ENCODE measurements around a stretch of chr5.

DNA sequence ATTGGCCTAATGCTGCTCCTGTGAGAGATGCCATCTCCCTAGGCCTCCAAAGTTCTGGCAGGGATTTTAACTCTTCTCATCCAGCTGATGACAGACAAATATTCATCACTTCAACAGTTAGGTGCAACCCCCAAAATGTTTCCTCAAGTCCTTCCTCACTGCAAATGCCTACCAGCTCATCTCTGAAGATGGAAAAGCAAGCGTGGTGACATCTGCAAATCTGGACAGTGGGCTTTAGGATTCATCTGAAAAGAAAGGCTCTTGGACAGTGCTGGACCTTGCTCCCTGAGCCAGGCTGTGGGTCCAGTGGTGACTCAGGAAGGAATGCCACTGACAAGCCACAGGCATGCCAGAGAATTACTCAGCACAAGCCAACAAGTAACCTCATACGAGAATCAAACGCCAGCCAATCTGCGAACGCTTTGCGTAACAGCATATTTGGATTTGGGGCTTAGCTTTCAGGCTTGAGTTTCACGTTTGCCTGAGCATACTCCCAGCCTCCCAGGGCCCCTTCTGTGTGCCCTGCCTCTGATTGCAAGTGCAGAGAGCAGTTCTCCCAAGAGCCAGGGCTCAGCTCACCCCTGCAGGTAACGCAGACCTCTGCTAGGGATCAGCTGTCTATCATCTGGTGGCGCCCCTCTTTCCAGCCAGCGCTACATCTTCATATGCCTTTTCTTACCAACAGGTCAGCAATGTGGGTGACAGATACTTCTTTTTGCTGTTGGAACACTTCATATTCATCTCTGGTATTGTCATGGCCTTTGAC, 30.3 kb upstream of the ZSWIM6 start:
- PRO-cap = unidirectional peak, plus-strand start at position 467 of the sequence

DNA sequence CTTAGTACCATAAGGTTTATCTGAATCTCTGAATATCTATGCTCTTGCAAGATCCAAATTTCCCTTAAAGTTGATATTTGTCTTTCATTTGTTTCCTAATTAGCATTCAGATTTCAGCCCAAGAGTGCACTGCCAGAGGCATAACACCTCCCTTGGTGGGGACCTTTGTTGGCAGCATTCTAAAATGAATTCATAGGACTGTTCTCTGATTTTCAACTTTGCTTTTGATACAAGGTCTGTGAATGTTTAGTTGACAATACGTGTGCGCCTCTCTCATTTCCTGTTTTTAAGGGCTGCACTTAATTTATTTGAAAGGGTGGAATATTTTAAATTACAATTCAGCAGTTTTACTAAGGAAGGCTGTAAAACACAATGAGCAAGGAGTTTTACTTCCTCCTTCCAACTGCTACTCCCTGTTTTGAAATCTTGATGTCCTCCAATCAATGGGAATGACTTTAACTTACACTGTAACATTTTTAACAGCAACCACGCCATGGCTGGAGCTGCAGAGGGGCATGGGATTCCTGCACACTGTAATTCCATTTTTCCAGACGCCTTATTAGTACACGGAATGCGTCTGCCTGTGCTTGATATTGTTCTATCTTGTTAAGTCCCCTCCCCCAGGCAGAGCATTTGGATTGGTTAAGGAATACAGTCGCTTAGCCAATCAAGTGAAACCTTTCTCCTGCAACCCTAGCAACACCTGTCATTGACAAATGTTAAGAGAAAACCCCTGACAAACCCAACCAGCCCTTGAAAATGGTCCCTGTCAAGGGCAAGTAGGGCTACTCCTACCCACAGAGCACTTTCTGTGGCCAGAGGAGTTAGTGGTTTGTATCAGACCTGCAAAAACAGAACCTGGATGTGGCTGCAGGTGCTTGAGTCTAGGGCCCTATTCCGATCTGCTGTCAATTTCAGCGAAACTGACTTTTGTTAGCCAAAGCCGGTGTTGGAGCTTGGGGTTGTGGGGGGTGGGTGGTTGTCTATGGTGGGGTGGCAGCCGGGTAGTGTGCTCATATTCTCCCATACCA, 12.5 kb upstream of the ZSWIM6 start:
- PRO-cap = no peak

- PRO-cap = bidirectional peak, plus-strand start at chr5:61331099, minus-strand start at chr5:61331030; unidirectional peak, minus-strand start at chr5:61331455; unidirectional peak, minus-strand start at chr5:61331642; unidirectional peak, minus-strand start at chr5:61331828
These were observed 823 bp upstream of the ZSWIM6 start for GRCh38 chr5:61330980-61331890.

DNA sequence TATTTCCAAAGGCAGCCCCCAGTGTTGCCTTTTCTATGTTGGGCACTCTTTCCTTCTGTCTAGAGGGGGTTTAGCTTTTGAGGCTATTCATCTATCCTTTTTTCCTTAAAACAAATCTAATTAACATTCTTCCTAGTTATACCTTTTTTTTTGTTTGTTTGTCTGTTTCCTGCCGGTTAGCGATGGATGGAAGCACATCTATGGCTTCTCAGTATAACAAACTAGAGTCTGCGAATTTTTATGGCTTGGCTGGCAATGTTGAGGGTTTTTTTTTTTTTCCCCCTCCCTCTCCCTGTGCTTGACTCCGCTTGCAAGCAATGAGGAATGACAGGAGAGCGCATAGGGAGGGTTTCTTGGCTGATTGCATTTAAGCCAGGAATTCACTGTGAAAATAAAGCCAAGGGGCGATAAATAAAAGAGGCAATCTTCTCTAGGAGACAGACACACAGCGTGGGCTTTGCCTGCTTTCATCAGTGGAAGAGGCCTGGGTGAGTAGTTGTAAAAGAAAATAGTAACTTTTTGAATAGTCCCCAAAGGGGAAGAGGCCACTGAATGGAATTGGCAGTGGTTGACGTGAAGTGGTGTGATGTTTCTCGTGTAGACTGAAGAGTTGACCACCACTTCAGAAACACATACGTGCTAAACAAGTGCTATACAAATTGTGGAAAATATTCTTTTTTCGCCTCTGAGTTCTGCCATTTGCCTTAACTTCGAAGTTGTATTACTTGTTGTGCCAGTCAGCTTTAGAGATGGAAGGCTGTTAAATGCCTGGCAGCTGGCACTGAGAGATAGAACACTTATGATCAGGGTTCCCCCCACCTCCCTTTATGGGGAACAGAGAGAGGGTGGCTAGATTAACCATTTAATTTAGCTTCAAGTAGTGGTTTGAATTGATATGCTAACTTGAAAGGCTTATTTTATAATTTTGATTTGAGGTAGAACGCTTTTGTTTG, 2.8 kb downstream of the ZSWIM6 start:
- PRO-cap = no peak

GRCh38 chr5:61340082-61340565, 8.1 kb downstream of the ZSWIM6 start:
- PRO-cap = no peak

DNA sequence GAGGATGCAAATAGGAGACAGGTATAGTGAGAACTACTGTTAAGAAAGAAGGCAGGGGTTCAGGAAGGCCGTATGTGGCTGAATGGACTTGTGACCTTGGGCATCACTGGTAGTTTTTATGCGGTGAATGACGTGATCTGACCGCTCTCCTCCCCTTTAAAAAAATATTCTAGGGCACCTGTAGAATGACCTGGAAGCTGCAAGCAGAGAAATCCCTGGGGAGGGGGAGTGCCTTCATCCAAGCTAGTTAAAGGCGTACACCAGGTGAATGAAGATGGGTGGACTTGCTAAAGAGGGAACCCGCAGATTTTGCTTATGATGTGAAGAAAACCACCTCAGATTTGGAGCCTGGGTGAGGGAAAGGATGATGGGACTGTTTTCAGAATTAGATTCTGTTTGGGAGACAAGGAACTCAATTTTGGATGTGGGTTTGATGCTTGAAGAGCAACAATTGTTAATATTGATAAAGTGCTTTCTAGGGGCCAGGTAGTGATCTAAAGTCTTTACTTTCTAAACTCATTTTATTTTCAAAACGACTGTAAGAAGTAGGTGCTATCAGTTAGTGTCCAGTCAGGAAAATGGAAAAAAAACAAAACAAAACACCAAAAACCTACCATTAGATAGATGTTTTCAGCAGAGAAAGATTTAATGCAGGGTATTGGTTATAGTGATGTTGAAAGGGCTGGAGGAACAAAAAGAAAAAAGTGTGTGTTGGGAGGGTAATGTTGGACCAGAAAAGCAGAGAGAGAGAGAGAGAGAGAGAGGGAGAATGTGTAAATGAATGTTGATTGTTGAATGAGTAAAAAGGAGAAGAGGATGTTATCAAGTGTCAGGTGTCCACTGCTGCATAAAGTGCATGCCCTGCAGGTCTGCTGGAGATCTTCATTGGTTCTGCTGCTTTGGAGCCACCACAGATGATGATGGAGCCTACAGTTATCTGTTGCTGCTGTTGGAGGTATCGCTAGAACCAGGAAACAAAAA, 27.5 kb downstream of the ZSWIM6 start:
- PRO-cap = no peak

- PRO-cap = no peak
These were observed 77.4 kb downstream of the ZSWIM6 start for GRCh38 chr5:61409340-61409880.

DNA sequence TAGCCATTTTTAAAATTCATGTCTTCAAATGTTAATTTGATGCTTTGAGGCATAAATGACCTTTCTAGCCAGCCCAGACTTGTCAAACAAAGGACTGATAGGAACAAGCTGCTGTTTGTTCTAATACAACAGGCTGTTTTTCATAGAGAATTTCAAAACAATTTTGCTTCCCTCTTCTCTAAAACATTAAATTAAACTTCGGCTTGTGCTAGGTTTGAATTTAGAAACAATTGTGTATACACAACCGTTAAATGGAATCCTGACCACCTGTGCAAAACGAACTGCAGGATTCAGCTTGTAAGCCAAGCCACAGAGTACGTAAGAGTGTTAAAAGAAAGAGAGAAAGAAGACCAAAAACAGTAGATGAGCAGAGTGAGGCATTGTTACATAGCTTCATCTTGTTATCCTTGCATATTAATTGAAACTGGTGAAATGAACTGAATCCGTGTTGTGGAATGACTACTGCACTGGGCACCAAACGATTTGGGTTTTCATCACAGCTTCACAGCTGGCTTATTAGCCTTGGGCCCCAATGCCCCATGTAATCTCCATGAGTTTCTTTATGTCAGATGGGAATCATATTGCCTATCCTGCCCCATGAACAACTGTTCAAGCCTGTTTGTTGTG, 100.1 kb downstream of the ZSWIM6 start:
- PRO-cap = no peak

DNA sequence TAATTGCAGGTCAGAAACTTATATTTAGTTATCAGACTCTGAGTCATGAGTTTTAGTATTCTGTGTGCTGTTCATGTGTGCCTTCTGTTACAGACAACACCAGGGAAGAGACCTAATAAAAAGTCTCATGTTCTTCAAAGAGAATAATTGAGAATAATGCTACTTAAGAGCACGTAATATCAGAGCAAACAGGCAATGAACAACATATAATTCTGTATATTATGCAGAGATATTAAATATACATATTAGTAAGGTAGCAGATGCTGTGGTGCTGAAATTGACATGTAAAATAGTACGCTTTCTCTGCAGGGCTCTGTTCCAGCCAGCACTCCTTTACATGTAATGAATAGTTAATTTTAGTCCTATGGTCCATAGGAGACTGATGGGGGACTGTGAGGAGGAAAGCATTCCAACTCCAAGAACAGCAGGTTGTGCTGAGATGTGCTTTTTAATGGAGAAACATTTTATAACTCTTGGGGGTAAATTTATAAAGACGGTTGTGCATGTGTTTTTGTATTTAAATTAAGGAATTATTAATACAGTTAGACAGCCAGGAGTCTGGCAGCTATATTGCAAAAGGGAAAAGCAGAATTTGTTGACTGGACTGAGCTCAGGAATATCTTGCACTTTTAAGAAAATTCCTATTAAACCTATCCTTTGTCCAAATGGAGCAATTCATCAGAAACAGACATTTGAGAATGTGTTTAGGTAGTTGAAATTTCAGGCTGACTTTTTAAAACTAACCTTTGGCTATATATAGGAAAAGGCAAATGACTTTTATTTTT, 106.6 kb downstream of the ZSWIM6 start:
- PRO-cap = no peak

DNA sequence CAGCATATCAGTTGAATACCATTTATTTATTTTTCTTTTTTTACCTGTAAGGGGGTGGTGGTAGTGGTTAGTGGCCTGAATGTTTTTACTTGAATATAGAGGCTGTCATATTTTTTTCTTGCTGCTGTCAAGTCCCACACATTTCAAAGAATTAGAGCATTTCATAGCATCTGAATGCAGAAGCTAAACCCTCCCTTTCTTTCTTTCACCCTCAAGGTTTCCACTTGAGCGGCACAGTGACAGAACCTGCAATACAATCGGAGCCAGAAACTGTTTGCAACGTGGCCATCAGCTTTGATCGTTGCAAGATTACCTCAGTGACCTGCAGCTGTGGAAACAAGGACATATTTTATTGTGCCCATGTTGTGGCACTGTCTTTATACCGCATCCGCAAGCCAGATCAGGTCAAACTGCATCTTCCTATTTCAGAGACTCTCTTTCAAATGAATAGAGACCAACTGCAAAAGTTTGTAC, 140.4 kb downstream of the ZSWIM6 start:
- PRO-cap = no peak

DNA sequence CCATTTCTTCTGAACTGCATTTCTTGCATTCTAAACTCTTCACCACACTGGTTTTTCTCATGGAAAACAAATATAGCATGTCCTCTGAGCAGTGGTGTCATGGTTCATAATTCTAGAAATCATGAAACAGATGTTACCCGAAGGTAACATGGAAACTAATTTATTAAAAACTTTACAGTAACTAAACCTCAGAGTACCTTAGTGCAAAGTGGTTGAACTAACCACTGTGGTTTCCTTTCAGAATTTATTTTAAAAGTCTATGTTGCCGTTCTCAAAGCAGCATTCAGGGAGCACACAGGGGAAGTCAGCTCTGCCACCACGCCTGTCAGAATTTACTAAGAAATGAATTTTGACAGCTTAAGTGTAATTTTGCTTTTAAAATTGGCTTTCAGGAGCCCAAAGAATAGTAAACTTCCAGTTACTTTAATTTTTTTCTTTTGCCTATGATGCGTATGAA, 202.4 kb downstream of the ZSWIM6 start:
- PRO-cap = no peak

DNA sequence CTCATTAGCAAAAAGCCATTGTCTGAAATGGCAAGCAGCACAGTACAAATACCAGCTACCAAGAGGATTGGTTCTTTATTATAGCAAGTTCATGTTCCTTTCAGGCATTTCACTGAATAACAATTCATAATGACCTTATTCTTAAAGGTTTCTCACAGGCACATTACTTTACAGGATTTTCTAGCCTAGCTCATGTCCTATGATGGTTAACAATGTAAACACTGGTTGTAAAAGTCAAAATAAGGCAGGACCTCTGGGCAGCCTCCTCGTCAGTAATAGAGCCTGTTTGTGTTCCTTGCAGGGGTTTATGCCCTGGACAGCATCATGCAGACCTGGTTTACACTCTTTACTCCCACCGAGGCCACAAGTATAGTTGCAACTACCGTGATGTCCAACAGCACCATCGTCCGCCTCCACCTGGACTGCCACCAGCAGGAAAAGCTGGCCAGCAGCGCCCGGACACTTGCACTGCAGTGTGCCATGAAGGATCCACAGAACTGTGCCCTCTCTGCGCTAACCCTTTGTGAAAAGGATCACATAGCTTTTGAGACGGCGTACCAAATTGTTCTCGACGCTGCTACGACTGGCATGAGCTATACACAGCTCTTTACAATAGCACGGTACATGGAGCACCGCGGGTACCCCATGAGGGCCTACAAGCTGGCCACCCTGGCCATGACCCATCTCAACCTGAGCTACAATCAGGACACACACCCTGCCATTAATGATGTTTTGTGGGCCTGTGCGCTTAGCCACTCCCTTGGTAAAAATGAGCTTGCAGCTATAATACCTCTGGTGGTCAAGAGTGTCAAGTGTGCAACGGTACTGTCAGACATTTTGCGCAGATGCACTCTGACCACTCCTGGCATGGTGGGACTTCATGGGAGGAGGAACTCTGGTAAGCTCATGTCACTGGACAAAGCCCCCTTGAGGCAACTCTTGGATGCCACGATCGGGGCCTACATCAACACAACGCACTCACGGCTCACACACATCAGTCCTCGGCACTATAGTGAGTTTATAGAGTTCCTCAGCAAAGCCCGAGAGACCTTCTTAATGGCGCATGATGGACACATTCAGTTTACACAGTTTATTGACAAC, 211.4 kb downstream of the ZSWIM6 start:
- PRO-cap = no peak

GRCh38 chr5:61631176-61631940, 299.3 kb downstream of the ZSWIM6 start:
- PRO-cap = no peak

DNA sequence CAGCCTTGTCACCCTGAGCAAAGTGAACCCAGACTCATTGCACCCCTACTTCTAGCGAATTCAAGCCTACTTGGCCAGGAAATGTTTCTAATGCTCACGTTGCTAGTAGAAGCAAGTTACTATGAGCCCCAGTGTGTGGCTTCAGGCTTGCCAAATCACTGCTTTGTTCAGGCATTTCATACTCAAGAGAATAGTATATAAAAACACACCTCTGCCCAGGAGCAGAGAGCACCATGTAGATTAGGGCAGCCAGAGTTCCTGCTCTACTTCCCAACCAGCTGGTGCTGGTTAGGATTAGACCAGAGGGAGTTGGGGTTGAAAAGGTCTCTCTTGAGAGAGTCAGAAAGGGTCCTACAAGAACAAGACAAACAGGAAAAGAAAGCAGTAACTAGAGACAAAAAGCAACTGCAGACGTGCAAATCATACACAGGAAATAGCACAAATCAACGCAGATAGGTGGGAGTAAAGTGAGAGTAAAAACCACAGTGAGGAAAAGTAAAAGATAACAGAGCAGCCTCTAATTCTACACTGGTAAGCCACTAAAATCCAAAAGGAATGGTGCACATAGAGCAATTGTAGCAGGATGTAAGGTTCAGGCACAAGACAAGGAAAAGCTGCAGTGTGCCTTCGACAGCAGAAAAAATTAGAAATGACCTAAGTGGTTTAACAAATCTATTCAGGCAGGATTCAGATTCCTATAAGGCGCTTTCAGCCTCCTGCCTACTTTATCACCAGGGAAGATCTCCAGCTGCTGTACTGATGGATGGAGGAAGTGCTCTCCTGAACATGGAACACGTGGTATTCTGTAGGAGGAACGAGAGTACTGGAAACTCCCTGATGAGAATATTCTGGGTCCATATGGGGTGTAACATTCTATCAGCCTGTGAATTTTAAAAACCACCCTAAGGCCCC, 49.6 kb upstream of the KIF2A start:
- PRO-cap = no peak

DNA sequence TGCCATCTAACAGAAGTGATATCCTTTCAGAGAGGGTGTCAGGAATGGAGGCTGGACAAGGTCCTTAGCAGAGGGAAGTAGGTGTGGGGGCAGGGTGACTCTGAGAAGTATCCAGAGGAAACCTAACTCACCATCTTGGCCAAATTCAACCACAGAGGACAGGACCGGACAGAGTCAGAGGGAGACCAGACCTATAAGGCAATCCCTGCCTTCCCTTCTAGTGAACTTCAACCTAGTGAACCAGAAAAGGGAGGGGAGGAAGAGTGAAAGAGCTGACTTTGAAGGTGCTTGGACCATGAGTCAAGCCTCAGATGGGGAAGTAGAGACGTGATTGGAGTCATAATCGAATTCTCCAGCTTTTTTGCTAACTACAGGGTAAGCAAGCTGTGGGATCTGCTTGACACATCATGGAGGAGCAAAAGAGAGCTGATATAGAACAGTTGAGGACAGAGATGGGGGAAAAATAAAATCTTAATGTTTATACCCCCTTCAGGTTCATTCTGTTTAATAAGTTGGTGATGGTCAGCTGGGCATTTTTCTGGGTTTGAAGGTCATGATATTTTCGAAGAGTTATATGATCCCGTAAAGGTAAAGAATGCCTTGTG, 18.7 kb upstream of the KIF2A start:
- PRO-cap = no peak

GRCh38 chr5:62390133-62390810, 13.4 kb downstream of the DIMT1 start:
- PRO-cap = no peak

GRCh38 chr5:64788746-64789110, 20.0 kb downstream of the CWC27 start:
- PRO-cap = no peak

- PRO-cap = no peak
These were observed 642 bp downstream of the PPWD1 start for GRCh38 chr5:65563751-65564125.

GRCh38 chr5:65825100-65825681, 101.2 kb upstream of the ERBIN start:
- PRO-cap = no peak

GRCh38 chr5:66004756-66005827, 78.7 kb downstream of the ERBIN start:
- PRO-cap = no peak

Data from Metastatic Lung Carcinoma in the Adrenal Gland (tissue), 1 donor.